HT-29 (cell line): ENCODE measurements around the gene HDDC2.

- RAMPAGE, long total RNA, result no peak
These were observed 519 bp downstream of the PKIB start for GRCh38 chr6:122610610-122611238.

- RAMPAGE, long total RNA, result no peak
These were observed 874 bp upstream of the SMPDL3A start for GRCh38 chr6:122788155-122788612.

- RAMPAGE, long total RNA, result no peak
These were observed 9.2 kb downstream of the SMPDL3A start for GRCh38 chr6:122797900-122798927.

- RAMPAGE, long total RNA, result no peak
These were observed 117.6 kb downstream of the TRDN start for GRCh38 chr6:123519058-123519691.

DNA sequence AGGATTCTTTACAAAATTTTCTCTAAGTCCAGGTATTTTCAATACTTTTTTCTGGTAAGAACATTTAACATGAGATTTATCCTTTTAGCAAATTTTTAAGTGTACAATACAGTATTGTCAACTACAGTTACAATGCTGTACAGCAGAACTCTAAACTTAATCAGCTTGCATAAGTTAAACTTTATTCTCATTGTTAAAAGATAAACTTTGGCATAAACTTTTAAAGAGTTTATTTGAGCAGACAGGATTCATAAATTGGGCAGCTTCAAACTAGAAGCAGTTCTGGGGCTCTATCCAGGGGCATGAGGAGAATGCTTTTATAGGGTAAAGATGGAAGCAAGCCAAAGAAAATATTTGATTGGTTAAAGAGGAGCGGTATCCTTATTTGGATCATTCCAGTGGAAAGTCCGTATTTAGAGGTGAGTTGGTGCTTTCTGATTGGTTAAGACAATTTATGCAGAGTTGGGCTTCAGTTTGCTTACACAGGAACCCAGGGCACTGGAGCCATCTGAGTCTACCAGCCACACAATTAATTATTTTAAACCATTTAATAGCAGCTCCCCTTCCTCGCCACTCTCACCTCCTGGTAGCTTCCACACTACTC, 38.0 kb upstream of the RNF217 start:
- RAMPAGE, long total RNA, result no peak

- RAMPAGE, long total RNA, result no peak
These were observed 2.5 kb downstream of the RNF217 start for GRCh38 chr6:124964622-124965195.

DNA sequence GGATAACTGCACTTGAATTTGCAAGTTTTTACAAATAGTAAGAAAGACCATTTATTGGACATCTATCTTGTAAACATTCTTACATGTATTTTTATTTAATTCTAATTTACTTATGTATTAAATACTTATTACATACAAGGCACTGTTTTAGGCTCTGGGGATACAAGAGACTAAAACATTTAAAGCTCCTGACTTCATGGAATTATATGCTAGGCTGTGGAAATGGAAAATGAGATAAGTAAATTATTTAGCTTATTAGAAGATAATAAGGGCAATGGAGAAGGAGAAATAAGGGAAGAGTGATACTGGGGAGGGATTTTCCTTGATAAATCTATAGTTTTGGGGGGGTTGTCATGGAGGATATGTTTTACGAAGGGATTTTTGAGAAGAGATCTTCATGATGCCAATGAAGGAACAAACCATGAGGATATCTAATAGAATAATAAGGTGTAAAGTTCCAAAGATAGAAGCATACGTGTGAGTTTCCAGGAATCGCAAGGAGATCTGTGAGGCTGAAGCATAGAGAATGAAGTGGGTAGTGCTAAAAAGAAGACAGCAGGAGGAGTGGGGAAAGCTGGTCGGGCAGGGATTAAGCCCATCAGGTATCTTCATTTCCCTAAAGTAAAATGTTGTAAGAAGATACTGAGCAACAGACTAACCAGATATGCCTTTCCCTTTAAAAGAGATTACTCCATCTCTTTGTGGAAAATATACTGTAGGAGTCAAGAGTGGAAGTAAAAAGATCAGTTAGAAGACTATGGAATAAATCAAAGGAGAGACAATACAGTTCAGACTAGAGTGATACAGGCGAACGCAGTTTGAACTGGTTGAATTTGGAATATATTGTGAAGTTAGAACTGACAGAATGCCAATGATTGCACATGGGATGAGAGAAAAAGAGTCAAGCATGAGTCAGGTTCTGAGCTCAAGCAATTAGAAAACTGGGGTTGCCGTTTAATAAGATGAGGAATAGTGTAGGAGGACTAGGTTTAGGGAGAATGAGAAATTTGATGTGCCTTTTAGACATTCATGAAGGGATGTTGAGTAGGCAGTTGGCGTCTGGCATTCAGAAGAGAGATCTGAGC, 7.6 kb downstream of the RNF217 start:
- RAMPAGE, long total RNA, result no peak

- RAMPAGE, long total RNA, result no peak
These were observed 82.8 kb downstream of the RNF217 start for GRCh38 chr6:125044907-125045581.

DNA sequence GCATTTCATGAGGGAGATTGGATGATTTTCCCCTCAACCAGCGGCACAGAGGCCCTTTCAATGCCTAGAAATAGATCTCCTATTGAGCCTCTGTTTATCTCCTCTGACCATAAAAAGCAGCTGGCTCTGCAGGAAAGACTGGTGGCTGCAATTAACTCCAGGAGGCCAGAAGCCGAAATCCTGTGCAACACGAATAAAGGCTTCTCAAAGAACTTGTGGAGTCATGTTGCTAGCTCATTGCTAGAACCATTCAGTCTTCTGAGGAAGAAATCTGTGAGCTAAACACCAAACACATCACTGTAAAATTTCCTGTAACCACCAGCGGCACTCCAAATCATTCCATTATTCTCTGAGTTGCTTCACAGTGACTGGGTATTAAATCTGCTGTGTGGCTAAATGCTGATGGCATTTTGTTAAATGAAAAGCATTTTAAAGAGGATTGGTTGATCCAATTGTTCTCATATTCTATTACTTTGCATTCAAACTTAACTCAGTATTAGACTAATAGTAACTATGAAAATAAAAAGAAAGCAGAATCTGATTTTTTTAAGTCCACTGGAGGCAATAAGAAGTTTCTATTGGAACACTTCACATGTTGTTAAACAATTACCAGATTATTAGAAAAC, 49.0 kb upstream of the TPD52L1 start:
- RAMPAGE, long total RNA, result no peak

- RAMPAGE, long total RNA, result no peak
These were observed 66.1 kb downstream of the TPD52L1 start for GRCh38 chr6:125219604-125220205.

DNA sequence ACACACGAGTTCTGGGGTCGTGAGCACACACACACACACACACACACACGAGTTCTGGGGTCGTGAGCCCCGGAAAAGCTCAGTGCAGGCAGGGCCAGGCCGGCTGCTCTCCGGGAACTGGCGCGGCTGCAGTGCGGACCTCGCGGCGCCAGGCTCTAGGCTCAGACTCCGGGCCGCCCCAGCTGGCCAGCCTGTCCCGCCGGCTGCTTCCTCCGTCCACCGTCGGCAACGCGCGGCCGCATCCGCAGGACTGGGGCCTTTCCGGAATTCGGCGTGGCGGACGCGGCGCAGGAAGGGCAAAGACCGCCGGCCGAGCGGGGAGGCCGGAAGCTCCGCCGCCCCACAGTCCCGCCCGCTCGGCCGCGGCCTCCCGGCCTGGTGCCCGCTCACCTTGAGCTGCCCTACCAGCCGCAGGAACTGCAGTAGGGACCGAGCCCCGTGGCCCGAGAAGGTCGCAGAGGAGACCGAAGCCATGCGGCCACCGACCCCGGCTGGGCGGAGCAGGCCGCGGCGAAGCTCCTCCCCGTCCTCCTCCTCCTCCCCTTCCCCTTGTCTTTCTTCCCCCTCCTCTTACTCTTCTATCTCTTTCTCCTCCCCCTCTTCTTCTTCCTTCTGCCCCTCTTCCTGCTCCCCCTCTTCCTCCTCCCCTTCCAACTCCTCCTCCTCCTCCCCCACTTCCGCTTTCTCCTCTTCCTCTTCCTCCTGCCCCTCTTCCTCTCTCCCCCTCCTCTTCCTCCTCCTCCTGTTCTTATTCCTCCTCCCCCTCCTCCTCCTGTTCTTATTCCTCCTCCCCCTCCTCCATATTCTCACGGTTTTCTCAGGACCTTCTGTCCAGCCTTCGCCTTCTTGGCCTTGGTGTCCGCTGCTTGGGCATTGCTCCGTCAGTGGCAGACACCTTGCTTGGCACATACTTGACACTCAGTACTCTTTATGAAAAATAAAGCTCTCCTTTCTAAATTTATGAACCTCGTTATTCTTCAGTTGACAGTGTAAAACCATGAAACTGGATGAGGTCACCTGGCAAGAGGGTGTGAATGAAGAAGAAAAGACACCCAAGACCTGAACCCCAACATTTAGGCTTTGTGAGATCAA, at the start of gene HDDC2:
Gene HDDC2 (minus strand): TSS at position 509 of the 1,092 bp plus-strand sequence.
- RAMPAGE, long total RNA, result start-site peak on the minus strand centred at position 496 of the sequence, 33 bp wide, 137 and 189 reads in 2 replicates; start-site peak on the minus strand centred at position 623 of the sequence, 102 bp wide, 39 and 60 reads in 2 replicates

DNA sequence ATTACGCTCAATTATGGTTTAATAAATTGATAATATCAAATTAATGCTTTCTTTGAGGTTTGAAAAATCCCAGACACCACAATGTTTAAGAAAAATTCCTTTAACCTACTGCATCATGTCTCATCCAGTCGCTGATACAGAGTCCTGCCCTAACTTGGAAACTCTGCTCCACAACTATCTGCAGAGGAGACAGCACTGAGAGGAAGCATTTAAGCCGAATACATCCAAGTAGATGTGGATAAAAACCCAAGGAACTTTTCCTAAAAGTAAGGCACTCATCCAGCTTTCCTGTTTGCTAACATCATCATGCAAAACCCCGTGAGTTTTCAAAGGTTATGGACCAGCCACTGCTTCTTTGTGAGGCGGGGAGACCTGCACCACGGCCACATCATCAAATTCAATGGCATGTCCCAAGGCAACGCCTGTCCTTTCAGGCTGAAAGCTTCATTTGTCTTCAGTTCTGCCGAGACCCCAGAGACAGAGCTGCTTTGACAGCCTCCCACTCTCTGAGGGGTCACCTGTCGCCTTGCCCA, 142.3 kb upstream of the HDDC2 start:
- RAMPAGE, long total RNA, result no peak

- RAMPAGE, long total RNA, result no peak
These were observed 151.1 kb upstream of the HEY2 start for GRCh38 chr6:125598383-125598731.

DNA sequence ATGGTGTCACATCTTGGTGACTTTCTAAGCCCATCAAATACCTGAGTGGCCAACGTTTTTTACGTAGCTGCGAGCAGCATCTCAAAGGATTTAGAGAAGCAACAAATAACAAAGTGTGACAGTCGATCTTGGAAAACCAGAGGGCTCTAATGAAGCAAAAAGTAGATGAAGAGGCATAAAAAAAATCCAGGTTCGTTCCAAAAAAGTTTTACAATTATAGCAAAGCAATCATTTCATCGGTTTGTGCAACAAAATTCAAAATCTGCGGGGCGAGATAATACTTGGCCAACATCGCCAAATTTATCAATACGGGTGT, 3.3 kb upstream of the HEY2 start:
- RAMPAGE, long total RNA, result no peak

DNA sequence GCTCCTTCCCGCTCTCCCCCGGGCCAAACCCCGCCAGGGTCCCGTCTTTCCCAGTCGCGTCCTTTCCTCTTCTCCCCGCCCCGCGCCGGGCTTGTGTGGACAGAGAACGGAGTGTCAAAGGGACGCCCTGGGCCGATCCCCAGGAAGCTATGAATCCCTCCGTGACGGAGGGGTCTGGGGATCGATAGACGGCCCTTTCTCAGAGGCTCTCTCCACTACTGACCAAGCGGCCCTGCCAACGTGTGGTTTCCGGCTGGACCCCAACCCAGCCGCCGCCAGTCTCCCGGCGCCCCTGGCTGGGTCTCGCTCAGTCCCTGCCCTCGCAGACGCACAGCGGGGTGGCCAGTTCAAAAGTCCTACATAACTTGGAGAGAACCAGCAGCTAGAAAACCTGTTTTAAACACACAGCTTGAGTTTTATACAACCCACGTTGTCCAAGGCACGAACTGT, 1.2 kb upstream of the HEY2 start:
- RAMPAGE, long total RNA, result no peak

- RAMPAGE, long total RNA, result no peak
These were observed 12.2 kb downstream of the NCOA7 start for GRCh38 chr6:125802925-125803478.

GRCh38 chr6:125831638-125832345, 41.0 kb downstream of the NCOA7 start:
- RAMPAGE, long total RNA, result no peak

- RAMPAGE, long total RNA, result no peak
These were observed 43.7 kb downstream of the NCOA7 start for GRCh38 chr6:125834451-125834928.

DNA sequence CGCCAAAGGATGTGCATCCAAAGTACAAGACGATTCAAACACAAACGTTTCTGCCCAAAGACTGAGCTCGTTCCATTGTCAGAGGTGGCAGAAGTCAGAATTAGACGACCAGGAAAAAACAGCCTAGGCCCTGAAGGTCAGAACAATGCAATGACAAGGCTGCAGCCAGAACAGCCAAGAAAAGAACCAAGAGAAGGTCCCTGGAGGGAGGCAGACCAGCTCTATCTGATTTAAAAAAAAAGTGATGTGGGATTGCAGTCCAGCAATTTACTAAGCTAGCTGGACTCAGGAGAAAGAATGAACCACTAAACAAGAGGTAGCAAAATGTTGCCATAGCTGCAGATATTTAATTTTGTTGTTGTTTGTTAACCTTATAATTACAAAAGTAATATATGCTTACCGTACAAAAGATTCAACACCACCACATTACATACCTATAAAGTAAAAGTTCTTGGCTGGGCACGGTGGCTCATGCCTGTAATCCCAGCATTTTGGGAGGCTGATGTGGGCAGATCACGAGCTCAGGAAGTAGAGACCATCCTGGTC, 54.4 kb downstream of the NCOA7 start:
- RAMPAGE, long total RNA, result no peak

GRCh38 chr6:127317003-127317700, 26.3 kb downstream of the ECHDC1 start:
- RAMPAGE, long total RNA, result no peak